Mammary microvascular endothelial cell (primary cell): ENCODE results near the gene DCAF15.

- RAMPAGE, long total RNA = no peak
Measured at GRCh38 chr19:13064116-13064624, 38.5 kb downstream of the LYL1 start.

DNA sequence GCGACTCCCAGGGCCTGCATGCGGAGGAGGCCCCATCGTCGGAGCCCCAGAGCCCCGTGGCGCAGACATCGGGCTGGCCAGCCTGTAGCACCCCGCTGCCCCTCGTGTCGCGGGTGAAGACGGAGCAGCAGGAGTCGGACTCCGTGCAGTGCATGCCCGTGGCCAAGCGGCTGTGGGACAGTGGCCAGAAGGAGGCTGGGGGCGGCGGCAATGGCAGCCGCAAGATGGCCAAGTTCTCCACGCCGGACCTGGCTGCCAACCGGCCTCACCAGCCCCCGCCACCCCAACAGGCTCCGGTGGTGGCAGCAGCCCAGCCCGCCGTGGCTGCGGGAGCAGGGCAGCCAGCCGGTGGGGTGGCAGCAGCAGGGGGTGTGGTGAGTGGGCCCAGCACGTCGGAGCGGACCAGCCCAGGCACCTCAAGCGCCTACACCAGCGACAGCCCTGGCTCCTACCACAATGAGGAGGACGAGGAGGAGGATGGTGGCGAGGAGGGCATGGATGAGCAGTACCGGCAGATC is 14.5 kb downstream of the STX10 start:
- RAMPAGE, long total RNA = no peak

DNA sequence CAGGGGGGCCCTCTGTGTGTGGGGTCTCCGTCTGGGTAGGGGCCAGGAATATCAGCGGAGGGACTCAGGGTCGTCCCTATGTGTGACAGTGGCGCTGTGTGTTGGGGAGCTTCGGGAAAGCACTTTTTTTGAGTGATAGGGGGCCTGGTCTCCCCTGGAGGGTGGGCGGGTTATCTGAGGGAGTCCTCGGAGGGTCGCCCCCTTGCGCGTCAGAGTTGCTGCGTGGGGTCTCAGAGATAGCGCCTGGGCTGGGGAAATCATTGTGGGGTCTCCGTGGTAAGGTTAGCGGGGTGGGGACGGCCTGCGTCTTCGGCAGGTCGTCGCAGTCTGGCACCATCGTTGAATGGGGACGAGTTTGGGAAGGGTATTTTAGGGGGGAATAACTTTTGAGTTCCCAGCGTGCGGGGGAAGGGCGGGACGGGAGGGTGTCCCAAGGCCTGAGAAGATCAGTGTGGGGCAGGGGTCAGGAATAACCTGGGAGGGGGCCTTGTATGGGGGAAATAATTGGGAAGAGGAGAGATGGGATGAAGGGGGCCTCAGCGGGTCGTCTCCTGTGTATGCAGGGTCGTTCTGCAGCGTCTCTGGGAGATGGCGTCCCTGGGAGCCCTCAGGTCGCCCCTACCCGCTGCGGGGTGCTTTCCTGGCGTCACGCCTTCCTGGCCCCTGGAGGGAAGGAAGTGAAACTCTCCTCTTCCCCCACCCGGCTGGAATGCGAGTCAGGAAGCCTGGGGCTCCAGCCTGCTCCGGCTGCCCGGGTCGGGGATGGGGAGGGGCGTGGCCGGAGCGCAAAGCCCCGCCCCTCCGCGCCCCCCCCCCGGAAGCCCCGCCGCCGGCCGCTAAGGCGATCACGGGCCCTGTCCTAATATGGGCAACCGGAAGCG is 1.0 kb downstream of the IER2 start:
- RAMPAGE, long total RNA = no peak

- RAMPAGE, long total RNA = no peak
Measured at GRCh38 chr19:13153155-13153811, 3.1 kb downstream of the IER2 start.

GRCh38 chr19:13156834-13157437 is 6.7 kb downstream of the IER2 start:
- RAMPAGE, long total RNA = no peak

- RAMPAGE, long total RNA = no peak
Measured at GRCh38 chr19:13359798-13360236, 146.5 kb downstream of the CACNA1A start.

GRCh38 chr19:13621514-13621825 is 115.2 kb upstream of the CACNA1A start:
- RAMPAGE, long total RNA = no peak

- RAMPAGE, long total RNA = no peak
Measured at GRCh38 chr19:13727829-13728326, 19.8 kb upstream of the YJU2B start.

DNA sequence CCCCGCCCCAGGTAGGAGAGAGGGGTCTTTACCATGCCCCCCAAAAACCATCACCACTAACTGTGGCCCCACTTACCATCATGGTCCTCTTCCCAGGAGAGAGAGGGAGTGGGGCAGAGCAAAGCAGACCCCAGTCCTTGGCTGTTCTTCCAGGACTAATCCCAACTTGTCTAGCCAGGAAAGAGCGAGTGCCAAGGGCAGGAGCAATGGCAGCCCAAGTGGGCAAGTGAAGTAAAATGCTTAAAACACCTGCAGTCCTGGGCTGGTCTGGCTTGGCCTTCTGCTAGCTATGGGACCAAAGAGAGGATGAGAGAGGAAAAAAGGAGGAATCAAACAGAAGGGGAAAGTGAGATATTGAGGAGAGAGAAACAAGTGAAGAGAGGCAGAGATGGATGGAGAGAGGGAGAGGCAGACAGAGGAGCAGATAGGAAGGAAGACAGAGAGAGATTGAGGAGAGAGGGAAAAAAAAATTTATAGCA is 17.9 kb downstream of the ZSWIM4 start:
- RAMPAGE, long total RNA = no peak

DNA sequence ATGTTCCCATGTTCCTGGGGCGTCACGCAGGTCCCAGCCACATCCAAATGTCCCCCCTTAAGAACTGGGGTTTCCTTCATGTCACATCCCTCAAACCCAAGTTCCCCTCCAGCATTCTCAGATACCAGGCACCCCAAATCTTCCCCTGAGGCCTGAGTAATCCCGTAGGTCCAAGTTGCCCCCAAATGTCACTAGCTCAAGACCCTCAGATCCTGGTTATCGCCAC is 38.6 kb downstream of the ZSWIM4 start:
- RAMPAGE, long total RNA = no peak

DNA sequence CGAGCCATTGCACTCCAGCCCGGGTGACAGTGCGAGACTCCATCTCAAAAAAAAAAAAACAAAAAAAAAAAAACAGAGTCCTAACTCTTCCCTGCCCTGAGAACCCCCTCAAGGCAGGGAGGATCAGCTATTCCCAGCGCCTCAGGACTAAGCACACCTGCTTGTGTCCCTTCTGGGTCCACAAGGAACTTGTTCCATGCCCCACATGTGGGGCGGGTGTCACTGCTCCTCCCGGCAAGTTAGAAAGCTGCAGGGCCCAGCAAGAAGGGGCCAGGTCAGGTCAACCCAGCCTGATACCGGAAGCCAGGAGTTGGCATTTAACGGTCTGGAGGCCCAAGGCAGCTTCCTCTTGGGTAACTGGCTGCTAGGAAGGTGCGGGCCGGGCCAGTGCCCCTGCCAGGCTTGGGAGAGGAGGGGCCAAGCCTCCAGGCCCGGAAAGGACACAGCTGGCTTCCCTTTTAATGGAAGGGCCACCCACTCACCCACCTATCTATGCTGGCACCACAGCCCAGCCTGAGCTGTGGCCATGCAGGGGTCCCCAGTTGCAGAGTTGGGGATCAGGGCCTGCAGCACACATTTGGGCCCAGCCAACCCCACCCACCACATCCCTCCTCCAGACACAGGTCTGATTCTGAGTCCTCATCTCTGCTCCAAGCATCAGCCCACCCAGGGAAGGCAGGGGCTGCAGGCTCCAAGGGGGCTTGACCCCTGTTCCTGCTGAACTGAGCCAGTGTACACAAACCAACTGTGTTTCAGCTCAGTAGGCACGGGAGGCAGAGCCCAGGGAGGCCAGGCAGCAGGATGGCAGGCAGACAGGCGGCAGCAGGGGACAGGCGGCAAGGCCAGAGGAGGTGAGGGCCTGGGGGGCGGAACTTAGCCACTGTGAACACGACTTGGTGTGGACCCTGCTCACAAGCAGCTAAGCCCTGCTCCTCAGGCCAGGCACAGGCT is 40.6 kb downstream of the ZSWIM4 start:
- RAMPAGE, long total RNA = no peak

DNA sequence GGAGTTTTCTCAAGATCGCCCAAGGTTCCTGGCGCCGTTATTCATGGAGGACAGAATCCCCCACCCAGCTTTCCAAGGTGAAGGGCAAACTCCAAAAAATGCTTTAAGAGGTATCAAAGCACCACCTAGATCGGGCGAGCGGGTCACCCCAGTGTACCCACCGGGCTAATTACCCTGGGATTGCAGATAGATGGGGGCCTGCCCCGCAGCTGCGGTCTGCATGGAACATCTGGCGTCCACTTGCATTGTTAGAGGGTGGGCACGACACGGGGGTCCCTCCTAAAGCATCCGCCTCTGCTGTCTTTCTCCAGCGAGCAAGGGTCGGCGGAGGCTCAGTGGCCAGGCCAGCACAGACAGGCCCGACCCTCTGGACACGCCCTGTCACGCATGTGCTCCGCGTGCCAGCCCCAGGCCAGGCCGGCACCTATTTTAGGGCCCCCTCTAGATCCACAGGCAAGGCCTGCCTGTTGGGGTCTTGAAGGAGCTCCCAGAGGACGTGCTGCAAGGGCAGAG is 35.9 kb upstream of the NANOS3 start:
- RAMPAGE, long total RNA = no peak

GRCh38 chr19:13845706-13846189 is 31.2 kb upstream of the NANOS3 start:
- RAMPAGE, long total RNA = no peak

- RAMPAGE, long total RNA = no peak
Measured at GRCh38 chr19:13872373-13873619, 4.1 kb upstream of the NANOS3 start.

- RAMPAGE, long total RNA = no peak
Measured at GRCh38 chr19:13880009-13881026, 3.4 kb downstream of the NANOS3 start.

DNA sequence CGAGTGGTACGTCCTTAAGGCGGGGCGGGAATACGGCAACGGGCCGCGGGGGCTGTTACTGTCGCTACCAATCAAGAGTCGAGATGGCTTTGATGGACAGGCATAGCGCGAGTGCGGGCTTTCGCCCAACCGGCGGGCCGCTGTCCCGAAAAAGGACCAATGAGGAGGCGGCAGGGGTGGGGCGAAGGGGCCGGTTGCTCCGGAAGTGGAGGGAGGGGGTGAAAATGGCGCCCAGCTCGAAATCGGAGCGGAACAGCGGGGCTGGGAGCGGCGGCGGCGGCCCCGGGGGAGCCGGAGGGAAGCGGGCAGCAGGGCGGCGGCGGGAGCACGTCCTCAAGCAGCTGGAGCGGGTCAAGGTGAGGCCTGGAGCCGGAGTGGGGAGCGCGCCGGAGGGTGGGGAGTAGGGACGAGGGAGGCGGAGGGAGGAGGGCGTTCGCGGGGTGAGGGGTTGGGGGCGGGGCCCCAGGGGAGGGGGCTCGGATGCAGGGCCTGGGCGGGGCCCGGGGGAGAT is at the start of gene DCAF15:
DCAF15 (plus strand) TSS at position 221 of the 511 bp plus-strand sequence.
- RAMPAGE, long total RNA = start-site peak on the plus strand centred at position 209 of the sequence, 19 bp wide, 105 and 29 reads in 2 replicates

DNA sequence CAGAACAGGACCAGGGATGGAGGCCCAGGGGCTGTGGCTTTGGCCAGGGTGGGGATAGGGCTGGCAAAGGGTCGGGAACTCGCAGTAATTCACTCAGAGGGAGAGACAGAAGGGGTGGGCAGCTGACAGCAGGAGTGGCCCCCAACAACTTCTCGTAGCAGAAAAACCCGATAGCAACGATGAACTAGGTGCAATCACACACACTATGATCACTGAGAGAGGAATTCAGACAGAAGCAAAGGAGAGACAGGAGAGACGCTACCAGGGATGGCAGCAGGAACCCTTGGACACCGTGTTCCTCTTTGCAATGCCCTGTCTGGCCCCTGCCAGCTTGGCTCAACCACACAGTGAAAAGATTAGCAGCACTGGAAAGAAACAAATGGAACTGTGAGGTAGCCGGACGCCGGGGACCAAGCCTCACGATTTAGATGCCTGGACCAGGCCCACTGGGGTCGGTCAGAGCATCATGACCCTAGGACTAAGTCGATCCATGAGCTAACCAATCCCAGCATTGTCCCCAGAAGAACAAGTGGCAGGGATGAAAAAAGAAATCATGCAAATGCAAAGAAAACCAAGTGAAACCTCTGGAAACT is 23.6 kb downstream of the DCAF15 start:
- RAMPAGE, long total RNA = no peak

GRCh38 chr19:14005436-14005949 is 627 bp downstream of the RFX1 start:
- RAMPAGE, long total RNA = no peak

GRCh38 chr19:14057218-14058088 is 4.4 kb downstream of the PALM3 start:
- RAMPAGE, long total RNA = no peak

DNA sequence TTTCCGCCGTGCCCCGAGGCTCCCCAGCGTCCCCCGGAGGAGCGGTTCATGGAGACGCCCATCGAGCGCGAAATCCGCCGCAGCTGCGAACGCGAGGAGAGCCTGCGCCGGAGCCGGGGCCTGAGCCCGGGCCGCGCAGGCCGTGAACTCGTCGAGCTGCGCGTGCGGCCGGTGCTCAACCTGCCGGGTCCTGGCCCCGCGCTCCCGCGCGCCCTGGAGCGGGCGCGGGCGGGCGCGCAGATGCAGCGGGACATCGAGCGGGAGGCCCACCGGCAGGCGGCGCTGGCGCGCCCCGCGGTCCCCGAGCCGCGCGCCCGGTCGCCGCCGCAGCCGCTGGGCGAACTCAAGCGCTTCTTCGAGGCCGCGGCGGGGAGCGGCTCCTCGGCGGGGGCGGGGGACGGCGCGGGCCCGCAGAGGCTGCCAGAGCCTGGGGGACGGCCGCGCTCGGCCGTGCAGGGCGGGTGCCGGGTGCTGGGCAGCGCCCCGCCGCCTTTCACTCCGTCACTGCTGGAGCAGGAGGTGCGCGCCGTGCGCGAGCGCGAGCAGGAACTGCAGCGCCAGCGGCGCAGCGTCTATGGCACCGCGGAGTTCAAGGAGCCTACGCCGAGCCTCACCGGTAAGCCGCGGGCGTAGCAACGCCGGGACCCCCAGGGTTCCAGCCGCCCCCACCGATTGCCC is 815 bp downstream of the MISP3 start:
- RAMPAGE, long total RNA = no peak